SP-49 (cell line): ENCODE measurements around a stretch of chr1.

- PRO-cap = no peak
Measured at GRCh38 chr1:109985841-109986962, 1.6 kb downstream of the AHCYL1 start.

DNA sequence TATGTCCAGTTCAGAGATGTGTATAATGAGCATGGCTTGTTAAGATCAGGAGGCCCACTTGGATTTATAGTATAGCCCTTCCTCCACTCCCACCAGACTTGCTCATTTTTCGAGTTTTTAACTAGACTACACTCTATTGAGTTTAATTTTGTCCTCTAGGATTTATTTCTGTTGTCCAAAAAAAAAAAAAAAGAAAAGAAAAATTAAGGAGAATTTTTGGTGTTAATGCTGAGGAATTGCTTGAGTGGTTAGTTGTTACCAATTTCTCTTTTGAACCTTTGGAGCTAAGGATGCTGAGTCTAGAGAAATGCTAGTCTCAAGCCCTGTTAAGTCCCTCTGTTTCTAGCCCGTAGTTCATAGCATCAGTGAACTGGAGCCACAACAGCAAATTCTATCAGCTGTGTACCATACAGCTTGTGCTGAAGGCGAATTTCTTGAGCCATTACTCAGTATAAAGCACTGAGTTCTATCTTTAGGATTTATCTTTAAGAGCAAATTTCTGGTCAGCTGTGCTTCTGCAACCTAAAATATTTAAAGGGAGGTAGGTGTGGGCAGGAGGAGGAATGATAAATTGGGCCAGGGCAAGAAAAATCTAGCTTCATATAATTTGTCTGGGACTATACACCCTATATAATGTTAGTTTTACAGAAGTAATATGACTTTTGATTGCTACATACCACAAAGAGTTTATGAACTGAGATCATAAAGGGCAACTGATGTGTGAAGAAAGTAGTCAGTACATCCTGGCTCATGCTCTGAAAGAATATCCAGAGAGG lies 12.0 kb upstream of the STRIP1 start:
- PRO-cap = no peak

GRCh38 chr1:110030983-110031432 lies 3.4 kb upstream of the STRIP1 start:
- PRO-cap = no peak

GRCh38 chr1:110188212-110188634 lies 21.9 kb upstream of the KCNC4 start:
- PRO-cap = no peak

GRCh38 chr1:110212203-110212621 lies 2.1 kb downstream of the KCNC4 start:
- PRO-cap = no peak

- PRO-cap = bidirectional peak, plus-strand start at chr1:110338550, minus-strand start at chr1:110338407; bidirectional peak, plus-strand start at chr1:110338958, minus-strand start at chr1:110338735
Measured at GRCh38 chr1:110338138-110338895, 860 bp upstream of the RBM15 start.

- PRO-cap = no peak
Measured at GRCh38 chr1:110342832-110344132, 4.1 kb downstream of the RBM15 start.

DNA sequence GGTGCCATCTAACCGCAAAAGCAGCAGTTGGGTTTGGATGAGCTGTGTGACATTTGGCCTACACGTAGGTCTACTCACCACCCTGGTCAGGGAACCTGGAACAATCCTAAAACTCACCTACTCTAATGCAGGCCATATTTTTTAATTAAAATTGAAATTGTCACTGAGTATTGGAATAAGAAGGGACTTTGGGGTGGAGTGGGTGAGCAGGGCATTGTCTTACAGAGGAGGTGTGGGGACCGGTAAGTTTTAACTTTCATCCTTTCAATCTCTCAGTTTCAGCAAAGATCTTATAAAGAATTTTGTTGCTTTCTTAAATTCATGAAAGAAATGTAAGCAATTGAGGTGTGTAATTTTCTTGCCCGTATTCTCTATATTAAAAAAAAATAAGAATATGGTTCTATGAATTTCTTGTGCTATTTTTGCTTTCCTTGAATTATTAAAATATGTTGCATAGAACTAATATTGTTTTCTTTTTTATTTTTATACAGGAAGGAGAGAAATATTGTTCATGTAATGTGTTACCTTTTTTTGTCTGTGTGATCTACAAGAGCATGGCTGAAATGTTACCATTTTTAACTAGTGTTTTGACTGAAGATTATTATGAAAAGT lies 19.1 kb downstream of the SLC16A4 start:
- PRO-cap = no peak

DNA sequence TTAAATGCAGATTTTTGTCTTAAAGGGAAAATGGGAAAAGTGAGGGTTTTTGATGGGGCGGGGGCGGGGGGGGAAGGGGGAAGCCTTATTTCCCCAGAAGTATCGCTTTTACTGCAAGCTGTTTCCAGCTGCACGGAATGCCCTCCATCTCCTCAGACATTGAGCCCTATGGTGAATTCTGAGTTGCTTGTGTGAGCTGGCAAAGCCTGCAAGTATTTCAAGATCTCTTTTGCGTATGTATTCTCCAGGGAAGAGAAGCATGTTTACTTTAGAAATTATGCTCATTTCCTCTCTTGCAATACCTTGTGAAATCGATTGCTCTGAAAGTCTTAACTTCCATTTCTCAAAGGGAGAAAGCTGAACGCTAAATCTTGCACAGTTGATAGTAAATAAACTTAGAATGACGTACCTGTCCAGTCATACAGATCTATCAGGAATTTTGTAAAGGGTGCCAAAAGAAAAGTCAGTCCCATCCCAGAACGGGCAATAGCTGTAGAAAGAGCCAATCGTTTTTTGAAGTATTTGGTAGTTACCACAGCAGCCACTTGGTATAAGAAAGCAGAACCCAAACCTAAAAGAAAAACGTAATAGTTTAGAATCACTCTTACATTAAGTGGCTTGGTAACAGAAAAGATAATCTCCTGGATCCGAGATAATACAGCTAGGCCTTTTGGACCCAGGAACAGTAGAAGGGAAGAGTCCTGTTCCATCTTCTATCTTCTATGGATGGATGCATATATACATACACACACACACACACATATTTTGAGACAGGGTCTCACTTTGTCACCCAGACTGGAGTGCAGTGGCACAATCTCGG lies 10.0 kb downstream of the SLC16A4 start:
- PRO-cap = no peak

- PRO-cap = no peak
Measured at GRCh38 chr1:110466147-110466901, 15.4 kb downstream of the PROK1 start.

DNA sequence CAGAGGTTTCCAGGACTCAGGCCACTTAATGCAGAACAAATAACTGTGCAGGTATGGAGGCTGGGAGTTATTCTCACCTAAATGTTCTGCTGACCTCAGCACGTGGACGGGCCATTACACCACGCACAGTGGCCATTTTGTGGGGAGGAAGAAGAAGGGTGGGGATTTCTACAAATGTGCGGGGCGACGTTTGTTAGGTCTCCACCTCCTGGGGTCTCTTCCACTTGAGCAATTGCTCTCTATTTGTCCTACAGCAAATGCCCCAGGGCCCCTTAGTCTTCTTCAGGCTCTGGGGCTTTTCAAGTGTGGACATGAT lies 24.9 kb downstream of the PROK1 start:
- PRO-cap = no peak

GRCh38 chr1:110534032-110534347 lies 15.0 kb upstream of the KCNA10 start:
- PRO-cap = no peak

DNA sequence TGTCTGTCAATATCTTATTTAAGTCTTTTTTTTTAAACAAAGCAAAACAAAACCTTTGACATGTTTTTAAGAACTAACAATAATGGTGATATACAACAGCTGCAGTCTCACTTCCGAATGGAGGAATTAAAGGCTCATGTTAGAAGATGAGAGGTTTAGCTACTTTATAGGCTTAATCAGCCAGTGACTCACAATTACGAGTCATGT lies 28.9 kb downstream of the KCNA3 start:
- PRO-cap = no peak

GRCh38 chr1:110786960-110787508 lies 85.9 kb upstream of the CD53 start:
- PRO-cap = no peak

DNA sequence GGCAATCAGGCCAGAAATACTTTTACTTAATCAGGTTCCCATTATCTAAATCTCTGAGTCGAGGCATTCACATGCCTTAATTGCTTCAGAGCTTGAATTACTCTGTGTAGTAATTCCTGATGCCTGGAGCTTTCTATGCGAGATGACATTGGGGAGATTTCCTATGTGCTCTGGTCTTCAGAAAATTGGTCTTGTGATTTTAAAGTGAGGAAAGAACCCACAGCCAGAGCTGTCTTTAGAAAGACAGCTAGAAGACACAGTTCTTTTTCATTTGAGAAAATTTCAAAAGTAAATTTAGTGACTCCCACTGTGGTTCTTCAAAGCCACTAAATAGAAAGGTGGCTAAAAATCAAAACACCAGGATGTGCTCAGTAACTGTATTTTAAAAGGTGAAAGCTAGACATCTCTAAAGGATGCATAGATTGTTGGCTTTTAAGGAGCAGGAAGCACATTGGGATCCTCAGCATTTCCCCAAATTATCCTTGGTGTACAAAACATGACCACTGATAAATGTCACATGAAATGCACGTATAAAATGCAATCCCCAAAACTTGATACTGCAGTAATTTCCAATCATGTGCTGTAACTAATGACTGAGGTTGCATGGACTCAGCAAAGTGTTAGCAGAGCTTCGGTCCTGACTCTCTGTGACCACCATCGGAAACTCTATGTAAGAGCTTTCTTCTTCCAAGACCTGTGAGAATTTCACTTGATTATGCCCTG lies 634 bp downstream of the CD53 start:
- PRO-cap = no peak

DNA sequence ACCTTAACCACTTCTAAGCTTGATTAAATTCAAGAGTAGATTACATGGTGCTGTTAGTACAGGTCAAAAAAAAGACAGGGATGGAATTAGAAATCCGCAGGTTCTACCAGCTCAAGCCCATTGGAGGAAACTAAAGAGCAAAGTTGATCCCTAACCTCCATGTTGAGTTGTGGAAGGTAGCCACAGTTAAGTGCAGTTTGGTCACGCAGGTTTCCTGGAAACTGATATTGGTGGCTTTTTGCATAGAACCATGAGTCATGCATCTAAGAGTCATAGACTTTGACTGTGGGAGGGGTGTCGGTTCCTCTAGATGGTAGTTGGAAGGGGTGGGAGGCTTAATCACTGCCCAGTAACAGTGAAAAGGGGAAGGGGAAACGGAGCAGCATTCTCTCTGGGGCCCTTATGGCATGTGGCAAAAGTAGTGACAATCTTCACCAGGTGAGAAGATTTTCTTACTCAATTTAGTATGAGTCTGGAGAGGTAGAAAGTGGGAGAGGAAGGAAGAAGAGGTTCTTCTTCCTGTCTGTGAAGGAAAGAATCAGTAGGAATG lies 7.0 kb downstream of the CD53 start:
- PRO-cap = no peak

GRCh38 chr1:110903582-110904614 lies 30.9 kb downstream of the CD53 start:
- PRO-cap = no peak

GRCh38 chr1:110904669-110905494 lies 31.9 kb downstream of the CD53 start:
- PRO-cap = no peak

DNA sequence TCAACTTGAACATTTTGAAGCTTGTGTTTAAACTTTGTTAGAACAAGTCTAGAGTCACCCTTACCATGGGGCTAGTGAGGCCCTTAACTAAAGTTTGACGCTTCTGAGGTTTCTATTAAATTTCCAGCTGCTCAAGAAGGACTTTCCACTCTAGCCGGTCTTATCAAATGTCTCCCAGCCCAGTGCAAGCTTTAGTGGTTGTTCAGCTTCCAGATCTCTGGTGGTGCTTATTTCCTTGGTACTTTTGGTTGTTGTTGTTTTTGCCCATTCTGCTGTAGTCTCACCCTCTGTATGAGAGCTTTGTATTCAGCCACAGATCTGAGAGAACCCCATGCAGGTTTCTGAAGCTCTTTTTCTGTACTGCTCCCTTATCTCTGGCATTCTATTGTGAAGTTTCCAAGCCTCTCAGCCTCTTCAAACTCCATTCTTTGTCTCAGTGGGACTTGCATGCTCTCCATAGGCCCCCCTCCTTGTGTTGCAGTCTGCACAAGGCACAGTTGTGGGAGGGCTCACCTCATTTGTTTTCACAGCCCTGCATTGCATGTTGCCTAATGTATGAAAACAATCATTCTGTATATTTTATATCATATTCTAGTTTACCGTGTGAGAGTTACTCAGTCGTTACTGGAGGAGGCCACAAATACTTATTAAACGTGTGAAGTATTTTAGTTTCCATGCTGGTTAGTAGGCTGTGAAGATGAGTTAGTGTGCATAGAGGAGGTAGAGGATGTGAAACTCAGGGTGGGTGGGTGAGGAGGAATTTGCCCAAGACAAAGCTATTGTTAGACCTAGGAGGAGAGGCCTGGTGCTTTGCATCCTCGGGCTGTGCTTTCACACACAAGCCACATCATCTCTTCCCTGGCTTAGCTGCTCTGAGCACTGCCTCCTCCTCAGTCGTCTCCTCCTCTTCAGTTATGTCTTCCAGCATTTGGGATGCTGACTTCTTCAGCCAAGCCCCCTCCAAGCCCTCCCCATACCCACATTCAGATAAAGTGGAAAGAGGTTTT lies 8.0 kb upstream of the CHI3L2 start:
- PRO-cap = no peak

- PRO-cap = no peak
Measured at GRCh38 chr1:111228281-111228899, 877 bp downstream of the CHI3L2 start.